LUHMES (cell line): ENCODE measurements around a stretch of chr9.

DNA sequence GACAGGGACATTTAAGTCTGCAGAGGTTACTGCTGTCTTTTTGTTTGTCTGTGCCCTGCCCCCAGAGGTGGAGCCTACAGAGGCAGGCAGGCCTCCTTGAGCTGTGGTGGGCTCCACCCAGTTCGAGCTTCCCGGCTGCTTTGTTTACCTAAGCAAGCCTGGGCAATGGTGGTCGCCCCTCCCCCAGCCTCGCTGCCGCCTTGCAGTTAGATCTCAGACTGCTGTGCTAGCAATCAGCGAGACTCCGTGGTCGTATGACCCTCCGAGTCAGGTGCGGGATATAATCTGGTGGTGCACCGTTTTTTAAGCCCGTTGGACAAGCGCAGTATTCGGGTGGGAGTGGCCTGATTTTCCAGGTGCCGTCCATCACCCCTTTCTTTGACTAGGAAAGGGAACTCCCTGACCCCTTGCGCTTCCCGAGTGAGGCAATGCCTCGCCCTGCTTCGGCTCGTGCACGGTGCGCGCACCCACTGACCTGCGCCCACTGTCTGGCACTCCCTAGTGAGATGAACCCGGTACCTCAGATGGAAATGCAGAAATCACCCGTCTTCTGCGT is 407.6 kb downstream of the NTRK2 start:
- PRO-cap = no peak

DNA sequence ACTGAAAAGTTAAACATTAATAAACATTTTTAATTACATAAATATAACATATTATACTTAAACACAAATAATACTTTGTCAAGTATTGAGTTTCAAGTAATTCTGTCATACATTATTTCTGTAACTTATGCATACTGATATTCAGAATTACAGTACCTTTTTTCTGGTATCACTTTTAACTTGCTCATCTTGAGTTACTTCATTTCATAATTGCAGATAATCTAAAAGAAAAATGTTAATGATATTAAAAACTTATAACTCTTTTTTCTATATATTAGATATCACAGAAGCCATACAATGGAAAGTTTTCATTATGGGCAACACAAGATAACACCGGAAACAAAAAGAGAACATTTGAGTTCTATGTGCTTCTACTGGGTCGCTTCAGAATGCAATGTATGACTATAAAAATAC is 29.4 kb downstream of the AGTPBP1 start:
- PRO-cap = no peak

DNA sequence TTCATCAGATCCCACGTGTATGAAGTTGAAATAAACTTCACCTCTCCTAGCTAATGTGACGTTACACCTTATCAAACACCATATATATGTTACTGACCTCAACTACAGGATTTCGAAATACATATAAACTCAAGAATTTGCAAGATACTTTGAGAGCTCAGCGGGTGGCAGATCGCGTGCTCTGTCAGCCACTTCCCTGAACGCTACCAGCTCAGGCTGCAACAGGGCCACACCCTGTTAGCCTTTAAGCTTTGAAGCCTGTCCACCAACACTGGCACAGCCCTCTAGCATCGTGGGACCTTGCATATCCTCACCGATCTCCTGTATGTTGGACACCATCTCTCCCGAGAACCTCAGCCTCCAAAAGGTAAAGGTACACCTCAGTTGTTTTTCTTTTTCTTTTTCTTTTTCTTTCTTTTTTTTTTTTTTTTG is 1.8 kb upstream of the AGTPBP1 start:
- PRO-cap = no peak

- PRO-cap = no peak
These were observed 336 bp upstream of the GOLM1 start for GRCh38 chr9:86099740-86100048.

GRCh38 chr9:86349213-86349744 is 4.9 kb downstream of the TUT7 start:
- PRO-cap = no peak

- PRO-cap = bidirectional peak, plus-strand start at chr9:86354861, minus-strand start at chr9:86354830
These were observed 636 bp upstream of the TUT7 start for GRCh38 chr9:86354734-86355358.

DNA sequence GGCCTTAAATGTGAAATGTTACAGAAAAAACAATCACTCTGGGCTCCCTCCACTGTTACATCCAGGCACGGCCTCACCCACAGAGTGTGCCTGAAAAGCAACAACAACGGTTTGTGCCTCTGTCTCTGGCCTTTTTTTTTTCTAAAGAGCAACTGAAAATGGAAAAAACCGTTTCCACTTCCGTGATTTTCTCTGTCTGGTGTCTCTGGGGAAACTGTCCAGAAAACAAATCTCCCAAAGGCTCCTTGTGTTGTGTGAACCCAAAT is 221.7 kb upstream of the TUT7 start:
- PRO-cap = no peak

- PRO-cap = no peak
These were observed 222.1 kb upstream of the TUT7 start for GRCh38 chr9:86576199-86576883.

DNA sequence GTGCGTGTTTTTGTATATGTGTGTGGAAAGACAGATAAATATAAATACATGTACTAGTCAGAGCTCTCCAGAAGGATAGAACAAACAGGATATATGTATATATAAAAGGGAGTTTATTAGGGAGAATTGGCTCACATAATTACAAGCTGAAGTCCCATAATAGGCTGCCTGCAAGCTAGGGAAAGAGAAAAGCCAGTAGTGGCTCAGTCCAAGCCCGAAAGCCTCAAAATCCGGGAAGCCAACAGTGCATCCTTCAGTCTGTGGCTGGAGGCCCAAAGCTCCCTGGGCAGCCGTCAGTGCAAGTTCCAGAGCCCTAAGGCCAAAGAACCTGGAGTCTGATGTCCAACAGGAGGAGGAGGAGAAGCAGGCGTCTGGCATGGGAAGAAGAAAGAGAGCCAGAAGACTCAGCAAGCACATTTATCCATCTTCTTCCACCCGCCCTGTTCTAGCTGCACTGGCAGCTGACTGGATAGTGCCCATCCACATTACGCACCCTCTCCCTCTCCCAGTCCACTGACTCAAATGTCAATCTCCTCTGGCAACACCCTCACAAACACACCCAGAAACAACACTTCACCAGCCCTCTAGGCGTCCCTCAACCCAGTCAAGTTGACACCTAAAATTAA is 213.4 kb downstream of the GAS1 start:
- PRO-cap = no peak

DNA sequence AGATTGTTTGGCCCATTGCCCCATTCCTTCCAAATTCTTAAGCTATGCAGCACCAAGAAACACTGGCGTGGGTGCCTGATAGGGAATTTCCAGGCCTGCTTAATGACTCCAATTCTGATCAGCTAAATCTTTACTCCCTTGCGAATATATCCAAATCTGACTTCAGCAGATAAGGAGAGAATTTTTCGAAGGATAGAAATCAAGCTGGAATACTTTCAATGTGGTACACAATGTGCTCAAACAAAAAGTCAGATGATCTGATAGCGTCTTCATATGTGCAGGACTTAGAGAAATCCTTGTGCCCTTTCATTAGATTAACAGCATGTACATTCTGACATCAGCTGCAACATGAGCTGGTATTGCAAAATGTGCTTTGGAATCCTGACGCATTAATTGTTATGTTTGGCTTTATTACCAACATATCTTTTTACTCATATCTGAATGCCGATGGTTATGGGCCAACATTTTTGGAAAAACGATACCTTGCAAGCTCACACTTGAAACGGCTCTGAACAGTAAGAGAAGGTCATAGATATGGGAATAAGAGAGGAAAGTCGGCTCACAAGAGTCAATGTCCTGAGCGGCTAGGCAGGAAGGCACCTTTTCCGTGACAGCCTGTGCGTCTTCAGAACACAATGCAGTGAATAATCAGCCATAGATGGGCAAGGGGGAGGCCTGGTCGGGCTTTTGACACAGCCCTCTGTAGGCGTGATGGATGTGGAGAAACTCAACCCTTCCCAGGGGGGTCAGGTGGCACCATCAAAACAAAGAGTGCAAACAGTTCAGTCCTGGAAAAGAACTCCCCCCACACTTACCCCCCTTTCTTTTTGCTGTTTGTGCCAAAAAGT is 36.3 kb upstream of the GAS1 start:
- PRO-cap = no peak

- PRO-cap = no peak
These were observed 200.6 kb upstream of the GAS1 start for GRCh38 chr9:87147897-87148376.

GRCh38 chr9:87595617-87595934 is 97.9 kb downstream of the DAPK1 start:
- PRO-cap = no peak

GRCh38 chr9:87634821-87635603 is 90.9 kb upstream of the CTSL start:
- PRO-cap = no peak

DNA sequence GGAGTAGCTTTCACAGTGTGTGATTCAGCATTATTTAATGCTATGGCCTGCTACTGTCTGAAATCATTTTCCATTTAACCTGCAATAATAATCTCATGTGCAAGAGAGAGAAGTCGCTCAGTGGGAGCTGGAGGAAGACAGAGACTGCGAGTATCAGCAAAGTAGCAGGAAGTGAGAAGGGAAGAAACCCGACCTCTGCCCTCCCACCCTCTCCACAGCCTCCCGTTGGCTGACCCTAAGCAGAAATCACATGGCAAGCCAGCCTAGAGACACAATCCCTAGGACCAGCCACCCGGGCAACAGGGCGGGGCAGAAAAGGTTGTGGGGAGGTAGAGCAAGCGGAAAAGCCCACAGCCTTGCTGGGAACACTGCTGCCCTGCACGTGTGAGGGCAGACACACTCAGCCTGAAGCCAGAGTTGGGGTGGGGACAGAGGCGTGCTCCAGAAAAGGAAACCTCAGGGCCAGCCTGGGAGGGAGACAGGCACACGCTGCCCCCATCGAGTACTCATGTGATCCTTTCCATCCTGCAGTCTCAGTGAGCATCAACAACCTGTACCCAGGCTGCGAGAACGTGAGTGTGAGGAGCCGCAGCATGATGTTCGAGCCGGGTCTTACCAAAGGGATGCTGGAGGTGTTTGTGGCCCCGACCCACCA is 39.8 kb upstream of the CTSL start:
- PRO-cap = no peak

- PRO-cap = bidirectional peak, plus-strand start at chr9:88076277, minus-strand start at chr9:88076281
These were observed 62.3 kb downstream of the SPATA31C2 start for GRCh38 chr9:88075834-88076503.

DNA sequence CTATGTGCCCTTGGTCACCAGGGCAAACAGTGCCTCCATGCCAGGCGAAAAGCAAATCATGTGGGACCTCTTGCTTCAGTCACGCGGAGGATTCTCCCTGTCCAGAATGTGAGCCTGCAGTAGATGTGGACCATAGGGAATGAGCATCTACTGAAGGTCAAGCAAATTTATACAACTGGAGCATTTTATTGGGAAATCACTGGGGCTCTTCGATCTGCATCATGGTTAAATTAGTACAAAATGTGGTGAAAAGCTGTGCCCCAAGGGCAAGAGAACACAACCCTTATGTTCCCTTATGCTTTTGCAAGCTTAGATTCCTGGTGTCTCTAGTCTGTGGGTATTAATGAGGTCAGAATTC is 111.5 kb downstream of the NXNL2 start:
- PRO-cap = no peak

DNA sequence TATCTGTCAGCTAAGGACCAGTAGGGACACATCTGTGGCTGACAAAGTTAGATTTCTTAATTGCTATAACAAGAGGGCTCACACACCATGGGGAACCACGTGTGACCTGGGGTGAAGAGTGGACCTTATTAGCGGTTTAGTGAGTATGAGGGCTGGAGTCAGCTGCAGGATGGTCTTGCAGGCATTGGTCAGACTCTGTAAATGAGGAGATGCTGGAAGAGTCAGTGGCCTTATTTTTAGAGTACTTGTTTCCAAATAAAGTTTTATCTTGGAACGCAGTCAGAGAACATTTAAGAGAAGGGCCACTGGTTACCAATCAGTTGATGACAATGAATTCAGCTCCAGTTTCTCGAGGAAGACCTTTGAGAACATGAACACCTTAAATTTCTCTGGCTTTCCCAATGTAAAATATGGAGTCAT is 186.0 kb upstream of the S1PR3 start:
- PRO-cap = no peak

GRCh38 chr9:88828053-88828563 is 163.2 kb upstream of the S1PR3 start:
- PRO-cap = no peak

DNA sequence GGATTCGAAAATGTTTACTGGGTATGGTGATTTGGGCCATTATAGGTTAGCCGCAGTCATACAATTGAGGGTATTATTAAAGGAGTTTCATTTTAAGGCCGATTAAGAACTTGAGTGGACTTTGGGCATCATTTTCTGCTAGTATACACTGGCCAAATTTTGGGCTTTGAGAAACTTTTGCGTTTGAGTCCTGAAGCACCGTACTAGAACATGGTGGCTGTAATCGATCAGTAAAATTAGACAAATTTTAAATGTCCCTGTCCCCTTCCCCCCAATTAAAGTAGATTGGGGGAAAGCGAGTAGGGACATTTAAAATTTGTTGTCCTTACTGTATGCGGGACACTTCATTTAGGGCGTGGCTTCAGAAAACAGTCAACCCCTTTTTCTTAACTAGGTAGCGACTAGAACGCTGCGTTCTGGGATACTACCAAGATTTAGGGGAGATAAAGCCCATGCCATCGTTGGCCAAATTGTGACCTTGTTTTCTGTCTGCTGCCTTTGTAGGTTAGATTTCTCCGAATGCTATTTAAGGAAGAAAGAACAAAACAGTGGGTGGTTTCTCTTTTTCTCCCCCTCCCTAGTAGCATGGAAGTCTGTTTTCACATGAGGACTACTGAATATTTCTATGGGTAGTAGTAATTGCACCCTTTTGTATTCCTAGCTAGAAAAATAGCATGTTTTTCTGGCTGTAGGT is 1.1 kb downstream of the CKS2 start:
- PRO-cap = no peak

GRCh38 chr9:89367851-89368179 is 49.5 kb downstream of the SECISBP2 start:
- PRO-cap = no peak